Cerebellum (tissue), 5 donors: ENCODE measurements around a stretch of chr2.

- PRO-cap, 3 experiments = no peak in any of the 3 experiments
- RAMPAGE, long total RNA = no peak
Observed at GRCh38 chr2:241969049-241969631, 68.9 kb upstream of the FAM240C start.

GRCh38 chr2:242118011-242118511 is 217.8 kb upstream of the FAM240C start:
- PRO-cap, 3 experiments = no peak in any of the 3 experiments
- RAMPAGE, long total RNA = no peak